Fibroblast of the aortic adventitia (primary cell): ENCODE measurements around a stretch of chr15.

GRCh38 chr15:95323777-95324089 lies 1006.8 kb upstream of the NR2F2 start:
- CAGE, long polyA plus RNA: no peak

- CAGE, long polyA plus RNA: no peak
These were observed 1003.7 kb upstream of the NR2F2 start for GRCh38 chr15:95326446-95327536.

DNA sequence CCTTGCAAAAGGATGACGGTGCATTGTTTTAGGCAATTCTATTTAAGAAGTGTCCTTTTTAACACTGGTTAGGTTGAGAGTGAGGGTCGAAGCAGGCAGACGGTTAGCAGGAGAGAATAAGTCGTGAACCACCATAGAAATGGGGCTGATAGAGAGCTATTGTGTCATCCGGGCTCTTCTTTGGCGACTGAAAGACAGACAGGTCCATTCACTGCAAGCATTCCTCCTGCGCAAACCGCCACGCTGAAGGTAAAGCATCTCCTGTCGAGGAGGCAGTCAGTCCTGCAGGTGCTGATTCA lies 1002.9 kb upstream of the NR2F2 start:
- CAGE, long polyA plus RNA: no peak

DNA sequence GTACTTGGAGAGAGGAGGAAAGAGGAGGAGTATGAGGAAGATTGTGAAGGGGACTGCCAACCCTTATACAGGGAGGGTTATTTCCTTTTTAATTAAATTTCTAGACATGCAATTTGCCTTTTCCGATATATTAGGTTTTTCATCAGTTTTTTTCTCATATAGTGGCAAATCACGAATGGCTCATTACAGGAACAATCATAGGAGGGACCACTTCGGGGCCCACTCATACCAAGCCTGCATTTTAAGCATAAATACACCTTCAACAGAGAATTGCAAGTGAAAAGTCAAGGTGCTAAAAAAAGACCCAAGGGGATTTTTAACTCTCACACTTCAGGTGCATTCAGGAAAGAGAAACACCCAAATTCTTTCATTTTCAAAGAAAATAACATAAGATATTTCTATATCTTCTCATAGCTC lies 979.7 kb upstream of the NR2F2 start:
- CAGE, long polyA plus RNA: no peak

- CAGE, long polyA plus RNA: no peak
These were observed 773.6 kb upstream of the NR2F2 start for GRCh38 chr15:95556699-95557420.

GRCh38 chr15:95684372-95685431 lies 645.8 kb upstream of the NR2F2 start:
- CAGE, long polyA plus RNA: no peak

GRCh38 chr15:95839810-95840596 lies 490.5 kb upstream of the NR2F2 start:
- CAGE, long polyA plus RNA: no peak

GRCh38 chr15:95874495-95875012 lies 455.9 kb upstream of the NR2F2 start:
- CAGE, long polyA plus RNA: no peak

GRCh38 chr15:95990290-95990936 lies 340.1 kb upstream of the NR2F2 start:
- CAGE, long polyA plus RNA: no peak

DNA sequence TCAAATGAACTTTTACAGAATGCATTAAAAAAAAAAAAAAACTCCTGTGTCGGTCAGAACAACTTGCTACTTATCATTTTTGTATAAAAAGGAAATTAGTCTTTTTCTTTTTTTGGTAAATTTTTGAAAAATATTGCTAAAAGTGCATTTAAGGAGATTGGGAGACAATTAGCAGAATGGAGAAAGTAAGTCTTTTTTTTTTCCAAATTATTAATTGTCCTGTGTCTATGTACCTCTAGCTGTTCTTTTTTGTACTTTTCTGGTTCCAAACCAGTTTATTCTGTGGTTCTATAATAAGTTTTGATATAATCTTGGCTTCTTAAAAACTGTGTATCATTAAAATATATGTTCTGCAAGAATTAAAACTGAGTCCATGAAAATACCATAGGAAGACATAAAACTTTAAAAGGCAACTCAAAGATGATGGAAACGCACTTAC lies 7.3 kb downstream of the NR2F2 start:
- CAGE, long polyA plus RNA: no peak

DNA sequence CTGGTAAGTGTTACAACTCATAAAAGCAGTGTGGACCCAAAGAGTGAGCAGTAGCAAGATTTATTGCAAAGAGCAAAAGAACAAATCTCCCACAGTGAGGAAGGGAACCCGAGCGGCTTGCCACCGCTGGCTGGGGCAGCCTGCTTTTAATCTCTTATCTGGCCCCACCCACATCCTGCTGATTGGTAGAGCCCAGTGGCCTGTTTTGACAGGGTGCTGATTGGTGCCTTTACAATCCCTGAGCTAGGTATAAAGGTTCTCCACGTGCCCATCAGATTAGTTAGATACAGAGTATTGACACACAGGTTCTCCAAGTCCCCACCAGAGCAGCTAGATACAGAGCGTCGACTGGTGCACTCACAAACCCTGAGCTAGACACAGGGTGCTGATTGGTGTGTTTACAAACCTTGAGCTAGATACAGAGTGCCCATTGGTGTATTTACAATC lies 160.8 kb downstream of the NR2F2 start:
- CAGE, long polyA plus RNA: no peak

DNA sequence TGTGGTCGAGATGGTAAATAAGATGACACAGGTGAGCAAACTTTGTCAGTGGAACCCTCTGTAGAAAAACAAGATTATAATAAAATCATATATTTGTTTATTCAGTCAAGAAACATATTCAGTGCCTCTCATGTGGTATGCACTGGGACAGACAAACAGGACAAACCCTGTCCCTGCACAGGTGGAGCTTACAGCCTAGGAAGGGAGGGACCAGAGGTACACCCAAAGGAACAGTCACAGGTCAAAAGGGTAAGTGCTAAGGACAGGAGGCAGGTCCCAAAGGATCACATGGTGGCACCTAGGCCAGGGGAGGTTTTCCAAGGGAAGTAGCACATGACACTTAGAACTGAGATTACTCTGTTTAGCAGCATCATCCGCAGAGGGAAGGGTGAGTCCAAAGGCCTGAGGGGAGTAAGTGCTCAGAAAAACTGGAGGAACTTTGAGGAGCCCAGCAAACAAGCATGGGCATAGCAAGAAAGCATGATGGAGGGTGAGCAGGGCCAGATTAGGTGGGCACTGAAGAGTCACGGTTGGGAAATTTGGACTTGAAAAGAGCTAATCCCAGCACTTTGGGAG lies 254.4 kb upstream of the ARRDC4 start:
- CAGE, long polyA plus RNA: no peak

DNA sequence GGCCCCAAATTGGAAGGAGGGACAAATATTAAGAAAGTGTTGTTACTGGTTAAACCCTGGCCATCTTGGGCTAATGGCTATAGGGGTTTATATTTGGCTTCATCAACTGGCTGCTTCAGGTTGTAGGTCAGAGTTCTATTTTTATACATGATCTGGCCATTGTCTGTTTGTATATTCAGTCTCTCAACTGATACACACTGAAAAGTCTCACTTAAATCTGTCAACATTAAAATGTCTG lies 70.2 kb upstream of the ARRDC4 start:
- CAGE, long polyA plus RNA: no peak

GRCh38 chr15:97961026-97962062 lies 841 bp downstream of the ARRDC4 start:
- CAGE, long polyA plus RNA: no peak

DNA sequence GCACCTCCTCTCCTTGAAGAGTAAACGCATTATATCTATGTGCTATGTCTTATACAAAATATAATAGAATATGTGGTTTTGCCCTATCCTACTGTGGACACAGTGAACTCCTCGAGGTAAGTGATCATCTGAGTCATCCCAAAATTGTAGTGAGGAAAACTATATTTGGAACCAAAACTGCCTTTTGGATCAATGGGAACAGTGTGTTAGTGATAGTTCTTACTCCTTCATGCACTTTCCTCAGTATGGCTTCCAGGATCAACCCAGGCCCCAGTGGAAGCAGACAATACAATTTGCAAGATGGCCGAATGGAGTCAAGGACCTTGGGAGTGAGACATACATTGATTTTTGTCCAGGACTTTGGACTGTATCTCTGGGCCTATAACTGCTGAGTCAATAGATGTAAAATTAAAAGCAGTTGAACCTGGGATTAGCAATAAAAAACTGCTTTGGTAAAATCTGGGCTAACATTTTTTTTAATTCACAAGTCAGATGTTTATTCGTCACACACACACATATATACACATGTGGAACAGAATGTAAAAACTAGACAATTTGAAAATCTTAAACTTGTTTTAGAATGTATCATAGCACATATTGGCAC lies 1.7 kb downstream of the ARRDC4 start:
- CAGE, long polyA plus RNA: no peak

DNA sequence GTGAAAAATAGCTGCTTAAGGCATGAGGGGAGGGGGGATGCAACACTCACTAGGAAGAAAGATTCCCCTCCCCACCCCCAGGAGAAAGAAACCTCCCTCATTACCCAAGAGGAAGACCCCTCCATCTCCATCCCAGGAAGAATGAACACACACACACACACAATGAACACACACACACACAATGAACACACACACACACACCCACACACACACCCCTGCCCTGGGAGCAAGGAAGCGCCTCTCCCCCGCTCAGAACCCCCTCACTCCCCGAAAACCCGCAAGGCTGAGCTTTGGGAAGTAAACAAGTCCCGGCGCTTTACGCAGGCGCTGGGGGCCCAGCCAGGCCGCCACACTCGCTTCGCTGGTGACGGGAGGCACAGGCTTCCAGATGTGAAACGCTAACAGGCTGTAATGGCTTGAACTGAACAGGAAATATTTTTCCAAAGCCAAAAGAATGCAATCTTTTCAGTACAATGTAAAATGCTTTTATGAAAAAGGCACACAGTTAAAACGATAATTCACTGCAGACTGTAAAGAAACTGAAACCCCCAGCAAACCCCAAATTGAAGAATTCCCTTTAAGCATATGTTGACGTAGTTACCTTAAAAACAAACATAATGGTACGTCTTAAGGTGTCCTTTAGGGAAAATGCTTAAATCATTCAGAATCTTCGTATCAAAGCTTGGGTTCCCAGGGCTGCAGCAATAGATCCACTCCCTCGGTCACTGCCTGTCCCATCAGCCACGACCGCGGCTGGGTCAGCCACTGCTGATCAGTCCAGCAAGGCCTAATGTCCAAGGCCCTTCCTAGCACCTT lies 122.6 kb upstream of the IGF1R start:
- CAGE, long polyA plus RNA: no peak

DNA sequence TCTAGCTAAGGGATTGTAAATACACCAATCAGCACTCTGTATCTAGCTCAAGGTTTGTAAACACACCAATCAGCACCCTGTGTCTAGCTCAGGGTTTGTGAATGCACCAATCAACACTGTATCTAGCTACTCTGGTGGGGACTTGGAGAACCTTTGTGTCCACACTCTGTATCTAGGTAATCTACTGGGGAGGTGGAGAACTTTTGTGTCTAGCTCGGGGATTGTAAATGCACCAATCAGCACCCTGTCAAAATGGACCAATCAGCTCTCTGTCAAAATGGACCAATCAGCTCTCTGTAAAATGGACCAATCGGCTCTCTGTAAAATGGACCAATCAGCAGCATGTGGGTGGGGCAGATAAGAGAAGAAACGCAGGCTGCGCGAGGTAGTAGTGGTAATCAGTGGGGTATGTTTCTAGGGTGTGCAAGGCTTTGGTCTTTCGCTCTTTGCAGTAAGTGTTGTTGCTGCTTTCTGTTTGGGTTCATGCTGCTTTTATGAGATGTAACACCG lies 98.1 kb upstream of the IGF1R start:
- CAGE, long polyA plus RNA: no peak

DNA sequence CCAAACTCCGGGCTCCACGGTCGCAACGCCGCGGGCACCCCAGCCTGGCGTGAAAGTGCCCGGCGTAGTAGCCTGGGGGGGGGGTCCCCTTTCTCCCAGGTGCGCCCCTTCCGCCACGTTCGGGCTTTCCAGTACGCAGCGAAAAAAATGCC lies 621 bp upstream of the IGF1R start:
- CAGE, long polyA plus RNA: no peak

DNA sequence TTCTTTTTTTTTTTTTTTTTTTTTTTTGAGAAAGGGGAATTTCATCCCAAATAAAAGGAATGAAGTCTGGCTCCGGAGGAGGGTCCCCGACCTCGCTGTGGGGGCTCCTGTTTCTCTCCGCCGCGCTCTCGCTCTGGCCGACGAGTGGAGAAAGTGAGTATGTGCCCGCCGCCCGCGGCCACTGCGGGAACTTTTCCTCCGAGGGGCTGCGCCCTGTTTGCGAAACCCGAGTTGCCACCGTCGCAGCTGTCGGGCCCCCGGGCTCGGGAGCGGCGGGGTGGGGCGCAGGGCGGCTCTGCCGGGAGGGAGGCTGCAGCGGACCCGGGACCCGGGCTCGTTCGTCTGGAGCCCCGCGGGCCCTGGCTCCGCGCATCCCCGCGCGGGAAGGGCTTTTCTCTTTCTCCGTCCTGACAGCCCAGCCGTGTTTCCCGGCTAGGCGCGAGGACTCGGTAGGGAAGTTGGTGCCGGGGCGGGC lies 1.2 kb downstream of the IGF1R start:
- CAGE, long polyA plus RNA: no peak

- CAGE, long polyA plus RNA: no peak
These were observed 50.3 kb downstream of the IGF1R start for GRCh38 chr15:98698494-98699270.